GM06990 (cell line): Measurements from ENCODE around the genes NOTCH3 and CYP4F3.

- RRBS = 22% methylated on average over 45 of the region's 84 CpGs
Measured at GRCh38 chr19:15200692-15201673, at the start of gene NOTCH3. TSS of gene NOTCH3 (minus strand) at chr19:15200995.

DNA sequence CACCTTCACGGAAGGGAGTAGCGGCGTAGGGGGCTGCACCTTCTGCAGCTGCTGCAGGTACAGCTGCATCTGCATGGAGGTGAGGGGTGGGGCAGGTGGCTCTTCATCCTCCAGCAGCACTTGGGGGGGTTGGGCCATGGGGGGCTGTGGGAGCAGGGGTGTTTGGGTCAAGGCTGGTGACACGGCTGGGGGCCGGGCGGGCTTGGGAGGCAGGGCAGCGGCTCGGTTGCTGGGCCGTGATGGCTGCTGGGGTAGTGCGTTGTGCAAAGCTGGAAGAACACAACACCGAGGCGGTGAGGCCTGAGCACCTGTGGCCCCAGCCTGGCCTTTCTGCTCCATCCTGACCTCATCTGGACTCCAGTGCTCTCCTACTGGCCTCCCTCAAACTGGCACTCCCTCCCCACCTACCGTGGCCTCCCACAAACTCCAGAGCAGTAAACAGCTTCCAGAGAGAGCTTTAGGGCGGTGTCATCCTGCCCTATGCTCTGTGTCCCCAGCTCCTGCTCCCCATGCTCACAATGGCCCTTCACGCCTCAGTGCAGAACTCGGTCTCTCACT, 11.1 kb upstream of the EPHX3 start:
- RRBS = no CpG with 5 or more reads among the region's 16 CpGs

DNA sequence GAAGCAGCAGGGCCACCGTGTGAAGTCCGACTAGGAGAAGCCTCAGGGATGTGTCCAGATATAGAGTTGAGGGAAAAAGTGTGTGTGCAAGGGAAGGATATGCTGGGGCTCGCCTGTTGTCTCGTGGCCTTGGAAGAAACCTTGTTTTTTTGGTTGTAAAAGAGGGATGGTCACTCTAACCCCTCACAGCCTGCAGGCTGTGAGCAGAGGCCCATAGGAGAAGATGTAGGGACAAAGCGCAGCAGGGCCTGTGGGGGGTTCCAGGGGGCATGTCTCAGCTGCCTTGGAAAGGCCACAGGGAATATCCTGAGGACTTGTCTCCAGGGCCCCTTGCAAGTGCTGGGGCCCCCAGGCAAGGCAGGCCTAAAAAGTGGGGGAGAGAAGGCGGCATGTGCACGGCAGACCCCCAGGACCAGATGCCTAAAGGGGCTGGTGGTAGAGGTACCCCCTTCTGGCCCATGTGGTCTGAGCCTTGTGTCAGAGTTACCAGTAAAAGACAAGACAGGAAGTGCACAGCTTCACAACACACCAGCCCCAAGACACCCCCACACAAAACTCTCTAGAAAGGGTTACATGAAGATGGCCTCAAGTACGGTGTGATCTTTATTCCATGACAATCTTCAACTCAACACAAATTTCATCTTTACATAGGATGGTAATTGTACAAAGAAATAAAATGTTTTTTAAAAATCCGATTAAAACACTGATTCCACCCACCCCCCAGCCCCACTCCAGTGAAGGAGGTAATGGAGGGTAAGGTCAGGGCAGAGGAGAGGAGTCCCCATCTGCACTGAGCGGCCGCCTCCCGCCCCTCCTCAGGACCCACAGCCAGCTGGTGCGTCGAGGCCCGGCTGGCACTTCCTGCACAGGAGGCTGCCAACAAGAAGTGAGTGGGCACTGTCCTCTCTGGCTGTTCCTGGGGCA, 14.5 kb upstream of the EPHX3 start:
- RRBS = no CpG with 5 or more reads among the region's 15 CpGs

DNA sequence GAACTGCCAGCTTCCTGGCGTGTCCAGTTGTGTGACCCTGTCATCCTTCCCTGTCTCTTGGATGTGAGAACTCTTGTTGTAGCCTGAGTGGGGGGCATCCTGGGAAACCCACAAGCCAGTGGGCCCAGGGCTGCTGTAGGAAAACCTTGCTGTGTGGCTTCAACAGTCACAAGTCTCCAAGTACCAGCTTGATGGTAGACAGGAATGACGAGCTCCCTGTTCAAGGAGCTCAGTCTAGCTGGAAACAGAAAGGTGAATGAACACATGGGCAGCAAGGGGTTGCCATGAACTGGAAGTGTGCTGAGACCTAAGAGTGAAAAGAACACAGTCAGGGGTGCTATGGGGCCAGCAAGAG, 27.3 kb upstream of the EPHX3 start:
- RRBS = no CpG with 5 or more reads among the region's 2 CpGs

- RRBS = no CpG with 5 or more reads among the region's 5 CpGs
Measured at GRCh38 chr19:15265781-15266057, 33.5 kb upstream of the EPHX3 start.

DNA sequence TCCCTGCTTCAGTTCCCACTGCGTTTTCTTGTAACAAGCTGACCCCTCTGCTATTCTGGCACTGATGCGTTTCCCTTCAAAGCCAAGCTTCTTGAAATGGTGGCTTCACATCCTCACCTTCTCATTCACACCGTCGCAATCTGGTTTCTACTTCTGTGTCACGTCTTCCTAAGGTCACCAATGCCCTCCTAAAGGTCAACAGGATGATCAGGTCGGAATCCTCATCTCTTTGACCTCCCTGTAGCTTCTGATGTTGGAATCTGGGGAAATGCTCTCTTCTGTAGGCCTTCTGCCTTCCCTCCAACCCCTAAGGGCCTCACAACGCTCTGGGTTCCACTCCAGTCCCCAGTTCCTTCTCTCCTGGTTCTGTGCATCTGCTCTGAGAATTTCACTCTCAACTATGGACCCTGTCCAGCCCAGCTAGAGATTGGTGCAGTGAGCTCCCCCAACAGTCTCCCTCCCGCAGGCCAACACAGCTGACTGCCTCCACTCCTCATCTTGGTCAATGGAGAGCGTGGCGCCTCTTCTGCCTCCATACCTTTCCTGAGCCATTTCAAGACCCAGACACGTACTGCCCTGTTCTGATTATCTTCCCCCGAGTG, 39.1 kb upstream of the EPHX3 start:
- RRBS = no CpG with 5 or more reads among the region's 12 CpGs

- RRBS = 89% methylated on average over 1 of the region's 11 CpGs
Measured at GRCh38 chr19:15299072-15300044, 33.0 kb downstream of the BRD4 start.

DNA sequence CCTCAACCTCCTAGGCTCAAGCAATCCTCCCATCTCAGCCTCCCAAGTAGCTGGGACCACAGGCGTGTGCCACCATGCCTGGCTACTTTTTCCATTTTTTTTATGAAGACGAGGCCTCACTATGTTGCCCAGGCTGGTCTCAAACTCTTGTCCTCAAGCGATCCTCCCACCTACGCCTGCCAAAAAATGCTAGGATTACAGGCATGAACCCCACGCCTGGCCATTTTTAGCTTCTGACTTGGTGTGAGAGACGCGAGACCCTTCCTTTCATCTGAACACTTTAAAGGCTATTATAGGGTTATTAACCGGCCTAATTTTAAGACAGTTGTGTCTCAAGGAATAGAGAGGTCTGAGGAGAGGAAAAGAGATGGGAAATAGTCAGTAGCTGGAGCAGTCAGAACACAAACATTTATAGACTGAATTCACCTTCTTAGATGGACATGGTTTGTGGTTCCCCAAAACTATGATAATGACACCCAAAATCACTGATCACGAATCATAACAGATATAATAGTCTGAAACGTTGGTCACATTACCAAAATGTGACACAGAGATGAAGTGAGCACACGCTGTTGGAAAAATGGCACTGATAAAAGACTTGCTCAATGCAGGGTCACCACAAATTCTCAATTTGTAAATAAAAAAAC, 25.9 kb downstream of the BRD4 start:
- RRBS = no CpG with 5 or more reads among the region's 11 CpGs

DNA sequence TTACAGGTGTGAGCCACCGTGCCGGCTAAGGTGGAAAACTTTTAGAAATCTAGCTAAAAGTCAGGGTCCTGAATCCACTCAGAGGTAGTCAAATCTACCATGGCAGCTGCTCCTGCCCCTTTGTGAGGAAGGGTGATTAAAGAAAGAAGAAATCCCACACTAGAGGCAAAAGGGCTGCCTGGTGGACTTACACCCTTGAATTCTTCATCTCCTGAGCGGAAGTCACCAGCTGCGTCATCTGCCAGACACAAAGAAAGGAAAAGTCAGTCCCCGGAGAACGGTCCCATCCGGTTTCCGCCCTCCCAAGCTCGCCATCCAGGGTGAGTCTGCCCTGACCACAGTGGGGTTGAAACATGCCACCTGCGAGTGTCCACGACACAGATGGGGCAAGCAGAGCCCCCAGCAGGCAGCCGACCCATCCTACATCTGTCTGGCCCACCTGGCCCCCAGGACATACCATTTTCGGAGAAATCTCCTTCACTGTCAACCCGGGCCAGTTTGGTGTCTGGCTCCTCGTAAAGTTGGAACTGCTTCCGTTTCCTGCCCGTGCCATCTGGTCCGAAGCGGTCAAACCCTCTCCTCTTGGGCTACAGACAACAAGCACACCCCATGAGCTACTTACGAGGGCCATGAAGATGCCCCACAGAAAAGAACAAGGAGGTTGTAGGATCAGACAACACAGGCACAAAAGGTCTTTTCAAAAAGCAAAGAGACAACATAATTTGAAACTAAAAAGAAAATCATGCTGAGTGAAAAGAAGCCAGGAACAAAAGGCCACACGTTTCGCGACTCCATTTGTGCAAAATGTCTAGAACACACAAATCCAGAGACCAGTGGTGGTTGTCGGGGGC, 7.6 kb downstream of the AKAP8 start:
- RRBS = no CpG with 5 or more reads among the region's 24 CpGs

DNA sequence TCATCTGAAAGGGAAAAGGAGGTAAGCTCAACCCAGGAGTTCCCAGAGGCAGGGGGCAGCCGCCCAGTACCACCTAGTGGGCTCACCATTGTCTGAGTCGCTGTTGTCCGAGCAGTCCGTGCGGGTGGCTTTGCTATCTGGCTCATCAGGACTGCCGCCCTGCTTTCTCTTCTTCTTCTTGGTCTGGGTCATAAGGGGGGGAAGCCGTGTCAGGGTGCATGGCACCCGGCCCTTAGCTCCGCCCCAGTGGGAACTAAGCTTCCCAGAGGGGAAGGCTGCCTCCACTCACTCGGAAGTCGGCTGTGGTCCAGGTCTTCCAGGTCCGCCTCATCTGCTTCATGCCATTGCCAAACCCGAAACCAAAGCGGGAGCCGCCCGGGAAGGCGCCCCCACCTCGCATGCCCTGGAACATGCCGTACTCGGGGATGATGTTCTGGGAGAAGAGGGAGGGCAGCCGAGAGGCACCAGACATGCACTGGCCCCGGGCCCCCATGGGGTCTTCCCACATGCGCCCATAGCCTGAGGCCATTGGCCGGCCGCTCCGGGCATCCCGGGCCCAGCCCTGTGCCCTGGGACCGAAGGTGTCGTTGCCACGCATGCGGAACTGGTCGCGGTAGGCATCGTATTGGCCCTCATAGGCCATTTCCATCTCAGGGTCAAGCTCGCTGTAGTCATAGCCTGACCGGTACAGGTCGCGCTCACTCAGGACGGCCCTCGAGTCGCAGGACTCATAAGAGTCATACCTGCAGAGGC, 17.8 kb downstream of the AKAP8L start:
- RRBS = 97% methylated on average over 6 of the region's 41 CpGs

DNA sequence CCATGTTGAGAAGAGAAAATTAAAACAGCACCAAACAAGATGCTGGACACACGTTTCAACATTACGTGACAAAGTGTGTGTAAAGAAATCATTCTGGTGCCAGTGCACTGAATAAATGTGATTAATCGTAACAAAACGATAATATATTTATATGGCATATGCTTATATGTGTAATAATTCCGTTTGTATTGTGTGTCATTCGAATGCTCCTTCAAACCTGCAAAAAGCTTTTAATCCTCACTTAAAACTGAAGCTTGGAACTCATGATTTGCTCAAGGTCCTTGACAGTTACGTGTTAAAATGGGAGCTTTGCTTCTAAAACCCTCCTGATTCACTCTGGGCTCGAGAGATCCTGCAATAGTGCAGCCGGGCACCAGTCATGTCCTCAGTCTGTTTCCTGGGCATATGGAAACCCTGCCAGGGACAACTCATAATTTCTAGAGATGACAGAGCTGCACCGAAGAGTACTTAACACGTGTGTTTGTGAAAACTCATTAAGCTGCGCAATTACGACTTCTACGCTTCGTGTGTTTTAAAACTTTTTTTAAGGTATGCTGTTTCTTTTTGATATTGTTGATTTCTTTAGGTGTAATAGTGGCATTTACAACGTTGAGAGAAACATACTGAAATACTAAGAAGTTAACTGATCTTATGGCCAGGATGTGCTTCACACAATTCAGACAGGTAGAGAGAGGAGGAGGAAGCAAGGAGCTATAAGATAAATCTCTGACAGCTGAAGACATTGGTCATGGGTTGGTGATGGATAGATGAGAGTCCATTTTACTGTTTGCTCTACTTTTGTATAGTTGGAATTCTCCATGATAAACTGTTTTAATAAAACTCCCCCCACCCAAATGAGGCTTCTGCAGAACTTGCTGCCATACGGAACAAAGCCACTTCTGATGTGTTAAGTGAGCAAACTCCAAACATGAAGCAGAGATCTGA, 936 bp upstream of the AKAP8L start:
- RRBS = no CpG with 5 or more reads among the region's 17 CpGs

DNA sequence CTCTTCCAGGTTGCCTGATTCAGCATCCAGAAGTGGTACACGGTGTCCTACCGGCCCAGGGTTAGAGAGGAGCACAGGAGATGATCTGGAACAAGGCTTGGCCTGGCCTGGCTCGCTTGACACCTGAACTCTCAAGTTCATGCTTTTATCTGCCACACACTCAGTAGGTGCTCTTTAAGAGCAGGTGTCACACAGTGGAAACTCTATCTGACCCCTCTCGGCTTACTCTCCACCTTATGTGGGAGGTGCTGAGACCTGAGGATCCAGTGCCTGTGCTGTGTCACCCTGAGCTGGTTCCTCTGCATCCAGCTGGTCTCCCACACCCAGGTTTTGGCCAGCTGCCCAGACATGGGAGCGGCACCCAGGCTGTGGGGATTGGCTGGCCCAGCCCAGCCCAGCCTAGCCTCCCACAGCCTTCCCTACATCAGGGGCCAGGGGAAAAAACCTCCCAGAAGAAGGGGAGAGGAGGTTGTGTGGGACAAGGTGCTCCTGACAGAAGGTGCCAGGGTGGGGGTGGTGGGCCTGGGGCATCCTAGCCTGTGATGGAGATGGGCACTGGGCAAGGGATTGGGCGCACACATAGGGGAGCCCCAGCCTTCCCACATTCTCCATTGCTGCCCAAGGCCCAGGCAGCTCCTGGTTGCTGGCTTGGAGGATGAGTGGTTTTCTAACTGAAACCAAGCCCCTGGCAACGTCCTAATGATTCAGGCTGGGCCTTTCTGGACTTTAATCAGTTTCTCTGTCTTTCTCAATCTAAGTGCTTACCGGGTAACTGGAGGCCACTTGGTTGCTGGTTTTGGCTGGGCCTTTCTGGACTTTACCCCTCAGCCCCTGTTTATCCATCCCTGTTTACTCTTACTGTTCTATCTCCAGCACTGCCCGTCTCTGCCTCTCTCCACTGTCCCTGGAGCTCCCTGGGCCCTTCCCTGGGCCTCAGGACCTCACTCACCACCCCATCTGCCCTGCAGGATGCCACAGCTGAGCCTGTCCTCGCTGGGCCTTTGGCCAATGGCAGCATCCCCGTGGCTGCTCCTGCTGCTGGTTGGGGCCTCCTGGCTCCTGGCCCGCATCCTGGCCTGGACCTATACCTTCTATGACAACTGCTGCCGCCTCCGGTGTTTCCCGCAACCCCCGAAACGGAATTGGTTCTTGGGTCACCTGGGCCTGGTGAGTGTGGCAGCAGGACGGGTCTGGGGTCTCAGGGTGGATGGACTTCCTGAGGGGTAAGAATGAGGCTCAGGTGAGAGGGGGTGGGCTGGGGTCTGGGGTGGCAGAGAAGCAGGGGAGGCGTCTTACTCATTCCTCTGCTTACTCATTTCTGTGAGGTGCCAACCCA, at the start of gene CYP4F3:
Gene CYP4F3, plus strand, starts transcription at position 451 of the 1,336 bp plus-strand sequence.
- RRBS = no CpG with 5 or more reads among the region's 19 CpGs

DNA sequence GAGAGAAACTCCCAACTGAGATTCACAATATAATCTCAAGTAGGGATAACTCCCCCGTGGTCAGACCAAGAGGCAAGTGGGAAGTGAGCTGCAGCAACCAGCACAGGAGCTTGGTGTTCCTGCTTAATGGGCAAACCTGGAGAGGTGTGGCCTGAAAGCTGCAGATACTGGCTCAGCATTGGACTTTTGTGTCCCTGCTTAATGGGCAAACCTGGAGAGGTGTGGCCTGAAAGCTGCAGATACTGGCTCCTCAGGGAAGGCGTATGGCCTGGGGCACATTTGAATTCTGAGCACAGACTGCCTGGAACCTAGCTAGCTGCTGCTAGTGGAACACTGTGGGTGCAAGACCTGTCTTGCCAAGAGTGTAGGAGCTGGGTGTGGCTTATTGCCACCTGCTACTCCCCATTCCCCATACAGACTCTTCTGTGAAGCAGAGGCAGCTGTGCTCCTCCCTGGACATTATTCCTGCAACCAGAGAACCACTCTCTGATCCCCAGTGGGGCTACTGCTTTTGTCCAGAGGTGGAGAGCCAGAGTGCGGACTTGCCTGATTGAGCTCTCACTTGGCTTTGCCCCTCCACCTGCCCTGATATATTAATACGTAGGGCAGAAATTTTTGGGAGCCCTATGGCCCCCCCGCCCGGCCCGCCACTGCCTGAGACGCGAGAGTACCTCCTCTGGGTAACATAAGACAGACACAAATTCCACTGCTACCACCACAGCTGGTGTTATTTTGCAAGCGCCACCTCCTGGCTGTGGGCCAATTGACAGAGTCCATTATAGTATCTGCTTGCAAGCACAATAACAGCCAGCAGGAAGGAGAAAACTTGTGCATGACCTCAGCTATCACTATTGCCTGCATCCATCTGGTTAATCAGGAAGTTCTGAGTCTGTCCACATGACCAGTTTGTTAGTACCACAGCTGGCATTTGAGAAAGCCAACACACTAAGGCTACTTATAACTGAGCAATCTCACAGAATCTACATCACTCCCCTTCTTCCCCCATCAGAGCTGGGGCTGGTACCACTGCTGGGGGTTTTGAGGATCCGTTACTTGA, 25.5 kb upstream of the OR10H2 start:
- RRBS = no CpG with 5 or more reads among the region's 11 CpGs

DNA sequence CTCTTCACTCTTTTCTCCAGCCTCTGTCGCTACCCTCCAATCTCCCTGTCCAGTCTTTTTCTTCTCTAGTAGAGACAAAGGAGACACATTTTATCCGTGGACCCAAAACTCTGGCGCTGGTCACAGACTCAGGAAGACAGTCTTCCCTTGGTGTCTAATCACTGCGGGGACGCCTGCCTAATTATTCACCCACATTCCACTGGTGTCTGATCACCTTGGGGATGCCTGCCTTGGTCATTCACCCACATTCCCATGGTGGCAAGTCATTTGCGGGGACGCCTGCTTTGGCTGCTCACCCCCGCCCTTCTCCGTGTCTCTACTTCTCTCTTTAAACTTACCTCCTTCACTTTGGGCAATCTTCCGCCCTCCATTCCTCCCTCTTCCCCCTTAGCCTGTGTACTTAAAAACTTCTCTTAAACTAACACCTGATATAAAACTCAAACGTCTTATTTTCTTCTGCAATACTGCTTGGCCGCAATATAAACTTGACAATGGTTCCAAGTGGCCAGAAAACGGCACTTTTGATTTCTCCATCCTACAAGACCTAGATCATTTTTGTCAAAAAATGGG, 14.0 kb upstream of the OR10H1 start:
- RRBS = no CpG with 5 or more reads among the region's 13 CpGs

GRCh38 chr19:16075391-16075743, 928 bp upstream of the TPM4 start:
- RRBS = no CpG with 5 or more reads among the region's 7 CpGs

GRCh38 chr19:16079210-16079754, 3.0 kb downstream of the TPM4 start:
- RRBS = no CpG with 5 or more reads among the region's 8 CpGs

- RRBS = 3% methylated on average over 30 of the region's 91 CpGs
Measured at GRCh38 chr19:16325566-16326274, 1.1 kb downstream of the KLF2 start.

DNA sequence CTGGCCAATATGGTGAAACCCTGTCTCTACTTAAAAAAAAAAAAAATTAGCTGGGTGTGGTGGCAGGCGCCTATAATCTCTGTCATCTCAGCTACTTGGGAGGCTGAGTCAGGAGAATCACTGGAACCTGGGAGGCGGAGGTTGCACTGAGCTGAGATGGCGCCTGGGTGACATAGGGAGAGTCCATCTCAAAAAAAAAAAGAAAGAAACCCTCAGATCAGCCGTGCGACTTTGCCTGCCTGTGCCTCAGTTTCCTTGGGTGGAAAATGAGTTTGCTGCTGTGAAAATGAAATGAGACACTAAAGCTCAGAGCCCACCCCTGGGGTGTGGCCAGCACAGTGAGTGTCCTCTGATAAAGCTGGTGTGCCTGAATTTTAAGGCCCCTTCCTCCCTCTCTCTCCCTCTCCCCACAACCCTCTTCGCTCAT, 6.5 kb downstream of the KLF2 start:
- RRBS = no CpG with 5 or more reads among the region's 6 CpGs

DNA sequence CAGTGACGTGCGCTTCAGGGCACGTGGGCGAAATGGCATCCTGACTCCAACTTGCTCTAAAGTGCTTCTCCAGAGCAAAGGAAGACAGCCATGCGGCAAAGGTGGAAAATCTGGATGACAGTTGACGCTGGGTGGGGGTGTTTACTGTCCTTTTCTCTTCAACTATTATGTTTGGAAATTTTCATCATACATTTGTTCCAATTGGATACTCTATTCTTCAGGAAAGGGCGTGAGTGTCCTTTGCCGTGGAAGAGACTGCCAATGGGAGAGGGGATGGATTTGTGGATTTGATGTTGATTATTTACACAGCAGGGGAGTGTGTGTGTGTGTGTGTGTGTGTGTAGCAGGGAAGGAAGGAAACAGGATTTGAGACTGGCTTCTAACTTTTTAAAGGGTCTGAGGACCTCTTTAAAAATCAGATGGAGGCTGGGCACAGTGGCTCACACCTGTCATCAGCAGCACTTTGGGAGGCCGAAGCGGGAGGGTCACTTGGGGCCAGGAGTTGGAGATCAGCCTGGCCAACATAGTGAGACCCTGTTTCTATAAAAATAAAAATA, 25.2 kb downstream of the KLF2 start:
- RRBS = no CpG with 5 or more reads among the region's 10 CpGs

DNA sequence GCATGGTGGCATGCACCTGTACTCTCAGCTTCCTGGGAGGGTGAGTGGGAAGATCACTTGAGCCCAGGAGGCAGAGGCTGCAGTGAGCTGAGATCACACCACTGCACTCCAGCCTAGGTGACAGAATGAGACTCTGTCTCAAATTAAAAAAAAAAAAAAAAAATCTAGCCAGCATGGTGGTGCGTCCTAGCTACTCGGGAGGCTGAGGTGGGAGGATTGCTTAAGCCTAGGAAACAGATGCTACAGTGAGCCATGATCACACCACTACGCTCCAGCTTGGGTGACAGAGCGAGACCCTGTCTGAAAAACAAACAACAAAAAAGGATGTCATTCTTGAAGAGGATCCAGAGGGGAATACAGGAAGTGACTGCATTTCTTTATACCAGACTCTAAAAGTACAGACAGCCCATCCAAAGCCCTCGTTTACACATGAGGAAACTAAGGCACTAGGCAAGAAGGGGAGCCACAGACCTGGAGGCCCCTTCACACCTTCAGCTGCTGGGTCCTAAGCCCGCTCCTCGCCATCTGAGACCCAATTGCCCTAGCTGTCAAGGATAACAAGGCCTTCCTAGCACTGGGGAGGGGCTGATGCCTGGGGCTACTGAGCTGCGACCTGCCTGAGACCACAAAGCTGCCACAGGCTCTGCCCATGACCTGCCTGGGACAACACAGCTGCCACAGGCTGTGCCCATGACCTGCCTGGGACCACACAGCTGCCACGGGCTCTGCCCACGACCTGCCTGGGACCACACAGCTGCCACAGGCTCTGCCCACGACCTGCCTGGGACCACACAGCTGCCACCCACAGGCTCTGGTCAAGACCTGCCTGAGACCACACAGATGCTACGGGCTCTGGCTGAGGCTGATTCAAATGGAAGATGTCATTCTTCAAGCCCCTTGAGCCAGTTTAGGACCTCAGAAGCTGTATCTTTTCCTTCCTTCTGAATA, 55.0 kb downstream of the EPS15L1 start:
- RRBS = no CpG with 5 or more reads among the region's 12 CpGs